ENCODE measurements around the genes SULT4A1 and KIAA0930.

- RRBS, result no CpG with 5 or more reads among the region's 15 CpGs
Measured at GRCh38 chr22:43852561-43853209, 9.6 kb downstream of the SULT4A1 start.

DNA sequence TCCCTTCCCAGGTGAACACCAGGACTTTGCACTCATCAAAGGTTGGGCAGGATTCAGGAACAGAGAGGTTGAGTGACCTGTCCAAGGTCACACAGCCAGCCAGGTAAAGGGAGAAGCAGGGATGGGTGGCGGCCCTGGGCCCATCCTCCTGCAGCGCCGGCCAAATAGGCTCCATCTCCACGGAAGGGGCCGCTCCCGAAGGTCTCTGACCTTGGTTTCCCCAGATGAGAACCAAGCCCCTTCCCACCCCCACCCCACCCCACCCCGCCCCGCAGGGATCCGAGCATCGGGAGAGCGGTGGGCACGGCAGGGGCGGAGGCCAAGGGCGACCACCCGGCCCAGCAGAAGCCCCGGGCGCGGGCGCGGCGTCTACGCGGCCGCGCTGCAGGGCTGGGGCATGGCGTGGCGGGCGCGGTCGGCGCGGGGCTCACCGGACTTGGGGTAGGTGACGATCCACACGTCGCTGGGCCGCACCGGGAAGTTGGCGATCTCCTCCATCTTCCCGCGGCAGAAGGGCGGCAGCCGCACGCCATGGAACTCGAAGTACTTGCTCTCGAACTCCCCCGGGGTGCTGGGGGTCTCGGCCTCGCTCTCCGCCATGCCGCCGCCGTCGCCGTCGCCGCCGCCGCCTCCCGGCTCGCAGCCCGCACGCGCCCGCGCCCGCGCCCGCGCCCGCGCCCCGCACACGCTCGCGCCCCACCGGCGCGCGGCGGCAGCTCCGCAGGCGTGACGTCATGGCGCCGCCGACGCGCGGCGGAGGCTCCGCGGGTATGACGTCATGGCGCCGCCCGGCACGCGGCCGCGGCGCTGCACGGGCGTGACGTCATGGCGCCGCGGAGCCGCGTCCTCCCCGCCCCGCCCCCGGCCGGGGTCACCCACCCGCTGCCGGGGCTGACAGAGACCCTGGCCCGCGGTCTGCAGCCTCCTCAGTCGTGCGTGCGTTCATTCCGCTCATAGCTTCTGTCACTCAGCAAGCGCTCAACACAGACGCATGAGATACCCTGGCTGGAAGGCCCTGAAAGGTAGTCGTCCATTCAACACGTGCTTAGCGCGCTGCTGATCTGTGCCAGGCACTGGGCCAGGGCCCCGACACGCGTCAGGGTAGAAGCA is at the start of gene SULT4A1:
SULT4A1 (minus strand) TSS at position 731 of the 1,110 bp plus-strand sequence.
- RRBS, result 52% methylated on average over 88 of the region's 131 CpGs

- RRBS, result no CpG with 5 or more reads among the region's 29 CpGs
Measured at GRCh38 chr22:44030731-44031827, 7.0 kb downstream of the PARVB start.

- RRBS, result no CpG with 5 or more reads among the region's 8 CpGs
Measured at GRCh38 chr22:44033699-44034052, 9.6 kb downstream of the PARVB start.

- RRBS, result no CpG with 5 or more reads among the region's 7 CpGs
Measured at GRCh38 chr22:44145000-44145347, 35.8 kb upstream of the PARVG start.

DNA sequence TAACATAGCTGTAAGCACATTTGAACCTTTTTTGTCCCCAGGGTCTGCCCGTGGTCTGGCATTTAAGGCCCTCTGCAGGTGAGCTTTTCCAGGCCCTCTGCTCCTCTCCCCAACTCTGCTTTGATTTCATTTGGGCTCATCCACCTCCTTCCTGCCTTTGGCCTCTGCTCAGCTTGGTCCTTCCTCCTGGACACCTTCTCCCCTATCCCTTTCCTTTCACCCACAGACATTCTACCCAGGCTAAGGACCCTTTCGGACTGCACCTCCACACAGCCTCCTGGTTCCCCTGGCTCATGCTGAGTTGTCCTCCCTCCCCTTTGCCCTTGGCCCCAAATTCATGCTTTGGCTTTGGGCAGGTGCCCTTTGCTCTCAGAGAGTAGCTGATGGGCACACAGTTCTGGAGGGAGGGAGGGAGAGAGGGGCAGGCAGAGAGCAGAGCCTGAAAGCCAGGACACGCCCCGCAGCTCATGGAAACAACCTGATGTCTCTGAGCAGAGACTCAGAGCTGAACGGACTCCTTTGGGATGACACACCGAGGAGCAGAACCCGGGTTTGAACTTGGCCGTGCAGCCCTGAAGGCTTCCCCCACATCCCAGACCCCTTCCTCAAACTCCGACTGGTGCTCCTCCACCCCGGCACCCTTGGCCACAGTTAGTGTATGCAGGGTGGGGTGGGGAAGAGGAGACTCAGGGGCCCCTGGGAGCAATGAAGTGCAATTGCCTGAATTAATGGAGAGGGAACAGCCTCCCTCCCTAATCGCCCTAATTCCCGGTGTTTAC is 70.9 kb upstream of the SHISAL1 start:
- RRBS, result 25% methylated on average over 4 of the region's 12 CpGs

- RRBS, result 6% methylated on average over 9 of the region's 13 CpGs
Measured at GRCh38 chr22:44449285-44449663, 48.8 kb downstream of the RTL6 start.

DNA sequence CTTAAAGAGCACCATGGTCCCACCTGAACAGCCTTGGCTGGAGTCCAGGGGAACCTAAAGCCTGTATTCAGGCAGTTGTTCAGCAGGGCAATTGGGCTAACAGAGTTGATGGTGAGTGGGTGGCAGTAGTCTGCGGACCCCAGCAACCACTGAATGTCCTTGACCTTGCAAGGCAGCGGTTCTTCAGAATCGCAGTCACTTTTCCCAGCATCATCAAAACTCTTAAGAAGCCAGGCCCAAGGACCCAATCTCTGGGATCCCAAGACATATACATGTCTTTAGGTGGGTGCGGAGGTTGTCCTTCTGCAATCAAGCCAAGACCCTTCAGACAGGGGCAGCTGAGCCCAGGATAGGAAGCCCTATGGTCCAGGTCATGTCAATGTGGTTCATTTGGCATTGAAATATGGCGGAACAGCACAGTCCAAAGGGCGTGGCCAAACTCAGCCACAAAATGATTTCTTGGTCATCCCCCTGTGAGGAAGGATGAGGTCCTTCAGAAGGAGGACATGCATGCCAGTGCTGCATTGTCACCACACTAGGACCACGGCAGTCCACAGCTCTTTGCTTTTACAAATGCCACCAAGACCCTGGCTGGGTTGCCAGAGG is 2.9 kb downstream of the RTL6 start:
- RRBS, result no CpG with 5 or more reads among the region's 7 CpGs

- RRBS, result no CpG with 5 or more reads among the region's 31 CpGs
Measured at GRCh38 chr22:44595655-44596649, 97.9 kb upstream of the RTL6 start.

GRCh38 chr22:44603640-44604398 is 98.2 kb upstream of the PRR5 start:
- RRBS, result no CpG with 5 or more reads among the region's 23 CpGs

GRCh38 chr22:44671019-44672244 is 30.6 kb upstream of the PRR5 start:
- RRBS, result no CpG with 5 or more reads among the region's 15 CpGs

- RRBS, result no CpG with 5 or more reads among the region's 27 CpGs
Measured at GRCh38 chr22:44753339-44754346, 1.3 kb downstream of the ARHGAP8 start.

DNA sequence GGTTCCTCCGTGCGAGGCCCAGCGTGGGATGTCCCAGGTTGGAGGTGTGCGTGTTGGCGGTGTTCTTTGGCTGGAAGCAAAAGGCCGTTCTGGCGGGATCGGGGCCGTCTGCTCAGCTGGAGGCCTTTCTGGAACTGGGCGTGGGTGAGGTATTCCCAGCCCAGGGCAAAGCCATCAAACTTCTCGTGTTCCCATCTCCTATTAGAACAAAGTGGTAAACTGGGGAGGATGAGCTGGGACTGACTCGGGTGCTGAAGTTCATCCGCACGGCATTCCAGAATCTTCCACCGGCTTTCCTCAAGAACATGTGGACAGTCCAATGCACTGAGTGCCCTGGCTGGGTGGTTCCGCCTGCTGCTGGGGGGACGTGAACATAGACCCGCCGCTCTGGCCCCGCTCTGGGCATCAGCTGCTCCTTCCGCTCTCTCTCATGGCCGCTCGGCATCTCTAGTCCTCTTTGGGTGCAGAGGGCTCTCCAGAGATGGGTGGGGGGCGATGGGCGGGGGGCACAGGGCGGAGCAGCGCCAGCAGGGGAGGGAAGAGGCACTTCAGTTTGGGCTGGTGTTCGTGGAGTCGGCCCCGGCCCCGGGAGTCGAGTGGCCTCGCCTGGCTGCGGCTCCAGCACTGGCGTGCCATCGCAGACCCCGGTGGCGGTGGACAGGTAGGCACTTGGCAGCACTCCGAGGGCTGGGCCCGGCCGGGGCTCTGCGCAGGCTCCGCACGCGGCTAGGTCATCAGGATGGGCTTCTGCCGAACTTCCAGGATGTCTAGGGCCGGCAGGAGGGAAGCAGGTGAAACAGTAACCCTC is 32.9 kb downstream of the NUP50 start:
- RRBS, result 95% methylated on average over 10 of the region's 47 CpGs

GRCh38 chr22:45205480-45205902 is 35.2 kb downstream of the KIAA0930 start:
- RRBS, result no CpG with 5 or more reads among the region's 14 CpGs

DNA sequence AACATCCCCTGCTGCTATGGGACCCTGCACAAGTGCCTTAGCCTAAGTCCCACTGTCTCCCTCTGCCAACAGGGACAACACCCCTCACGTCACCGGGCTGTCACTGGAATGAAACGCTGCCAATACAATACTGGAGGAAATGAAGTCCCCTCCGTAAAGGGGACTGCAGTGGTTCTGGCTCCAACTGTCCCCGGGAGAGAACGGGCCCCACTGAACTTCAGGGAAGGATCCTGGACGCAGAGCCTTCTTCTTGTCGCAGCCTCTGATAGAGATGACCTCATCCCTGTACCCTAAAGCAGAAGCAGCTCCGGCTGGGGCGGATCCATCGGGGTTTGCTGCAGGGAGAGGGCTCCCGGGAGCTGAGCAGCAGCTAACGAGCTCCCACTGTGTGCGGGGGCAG is 13.2 kb downstream of the KIAA0930 start:
- RRBS, result 98% methylated on average over 7 of the region's 14 CpGs

DNA sequence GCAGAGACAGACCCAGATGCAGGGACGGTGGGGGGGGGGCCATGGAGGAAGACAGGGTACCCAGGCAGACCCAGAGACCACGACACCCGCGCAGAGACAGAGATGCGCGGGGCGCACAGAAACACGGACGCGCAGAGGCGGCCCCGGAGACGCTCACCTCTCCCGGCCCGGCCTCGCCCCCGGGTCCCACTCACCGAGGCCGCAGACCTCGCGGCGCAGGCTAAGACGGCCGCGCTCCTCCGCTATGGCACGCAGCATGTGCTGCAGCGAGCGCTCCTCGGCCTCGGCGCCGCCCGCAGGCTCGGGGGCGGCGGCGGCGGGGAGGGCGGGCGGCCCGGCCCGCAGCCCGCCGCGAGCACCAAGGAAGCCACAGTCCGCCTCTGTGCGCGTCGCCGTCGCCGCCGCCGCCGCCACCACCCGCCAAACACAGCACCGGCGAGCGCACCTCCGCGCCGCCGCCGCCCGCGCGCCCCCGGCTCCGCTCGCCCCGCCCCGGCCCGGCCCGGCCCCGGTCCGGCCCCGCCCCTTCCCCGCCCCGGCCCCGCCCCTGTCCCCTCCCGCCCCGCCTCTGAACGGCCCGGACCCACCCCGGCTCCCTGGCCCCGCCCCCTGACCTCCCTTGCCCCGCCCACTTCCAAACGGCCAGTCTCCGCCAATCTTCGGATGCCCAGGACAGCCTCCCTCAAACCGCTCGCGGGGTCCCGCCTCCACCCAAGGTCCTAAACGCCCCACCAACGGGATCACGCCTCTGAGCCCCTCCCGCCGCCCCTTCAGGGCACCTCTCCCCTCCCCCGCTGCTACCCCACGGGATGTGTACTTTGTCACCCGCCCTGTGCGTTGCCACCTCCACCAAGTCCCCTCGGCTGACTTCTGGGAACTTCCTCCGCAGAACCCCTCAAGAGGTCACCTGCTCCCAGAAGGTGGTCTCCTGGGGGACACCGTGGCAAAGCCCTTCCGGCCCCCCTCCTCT is at the start of gene KIAA0930:
KIAA0930 (minus strand) TSS at position 449 of the 970 bp plus-strand sequence.
- RRBS, result 2% methylated on average over 23 of the region's 108 CpGs

- RRBS, result no CpG with 5 or more reads among the region's 17 CpGs
Measured at GRCh38 chr22:45290627-45291194, 6.0 kb downstream of the UPK3A start.

- RRBS, result no CpG with 5 or more reads among the region's 19 CpGs
Measured at GRCh38 chr22:45317559-45318178, 7.9 kb downstream of the FAM118A start.

- RRBS, result no CpG with 5 or more reads among the region's 24 CpGs
Measured at GRCh38 chr22:45335164-45335875, 25.6 kb downstream of the FAM118A start.

DNA sequence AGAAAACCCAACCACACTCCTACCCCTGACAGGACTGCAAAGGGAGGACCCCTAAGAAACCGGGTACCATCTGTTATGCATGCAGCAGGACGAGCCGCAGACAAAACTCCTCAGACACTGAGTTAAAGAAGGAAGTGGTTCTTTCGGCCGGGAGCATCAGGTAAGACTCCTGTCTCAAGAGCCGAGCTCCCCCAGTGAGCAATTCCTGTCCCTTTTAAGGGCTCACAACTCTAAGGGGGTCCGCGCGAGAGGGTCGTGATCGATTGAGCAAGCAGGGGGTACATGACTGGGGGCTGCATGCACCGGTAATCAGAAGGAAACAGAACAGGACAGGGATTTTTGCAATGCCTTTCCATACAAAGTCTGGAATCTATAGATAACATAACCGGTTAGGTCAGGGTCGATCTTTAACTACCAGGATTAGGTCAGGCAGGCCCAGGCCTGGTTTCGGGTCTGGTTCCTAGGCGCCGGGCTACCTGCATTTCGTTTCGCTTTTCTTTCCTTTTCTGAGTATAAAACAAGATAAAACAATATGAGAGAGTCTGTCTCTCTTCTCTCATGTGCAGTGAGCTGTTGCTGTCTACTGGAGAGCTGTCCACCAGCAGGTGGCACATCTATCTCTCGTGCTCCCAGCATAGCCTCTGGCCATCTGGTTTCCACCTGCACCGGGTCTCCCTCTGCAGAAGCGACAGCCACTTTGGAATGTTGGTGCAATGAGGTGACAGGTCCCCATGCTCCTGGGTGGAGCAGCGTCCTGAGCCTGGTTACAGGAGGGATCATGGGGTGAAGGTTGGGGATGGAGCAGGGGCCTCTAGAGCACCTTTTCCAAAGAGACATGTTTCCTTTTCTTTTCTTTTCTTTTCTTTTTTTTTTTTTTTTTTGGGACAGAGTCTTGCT is 27.5 kb downstream of the RIBC2 start:
- RRBS, result 8% methylated on average over 6 of the region's 23 CpGs